ENCODE measurements around the genes SPATA31D4 and SPATA31D1.

GRCh38 chr9:77735137-77735967, 87.2 kb upstream of the GNA14 start:
- RRBS: no CpG with 5 or more reads among the region's 6 CpGs

DNA sequence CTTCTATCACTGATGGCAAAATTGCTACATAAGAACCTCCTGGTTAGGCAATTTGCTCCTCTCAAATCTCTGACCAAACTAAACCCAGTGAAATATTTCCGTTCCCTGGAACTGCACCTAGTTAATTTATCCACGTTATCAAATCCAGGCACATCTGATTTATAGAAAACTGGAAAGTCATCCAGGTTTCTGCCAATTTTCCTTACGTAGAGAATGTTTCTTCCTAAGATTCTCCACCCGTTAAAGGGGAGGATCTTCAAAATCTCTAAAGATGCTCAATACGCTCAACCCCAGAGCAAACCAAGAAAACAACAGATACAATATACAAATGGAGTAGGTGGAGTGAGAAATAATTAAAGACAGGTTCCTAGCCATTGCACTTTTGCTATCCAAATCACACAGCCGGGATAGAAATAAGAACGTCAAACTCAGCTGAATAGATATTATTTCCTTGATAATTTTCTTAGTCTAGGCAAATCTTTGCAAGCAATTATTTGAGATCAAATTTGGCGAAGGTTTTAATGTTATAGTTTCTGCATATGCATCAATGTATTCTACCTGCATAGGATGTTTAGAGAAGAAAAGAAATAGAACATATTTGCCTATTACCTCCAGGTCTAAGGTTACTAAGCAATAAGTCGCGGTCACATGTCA, 88.0 kb upstream of the GNA14 start:
- RRBS: no CpG with 5 or more reads among the region's 10 CpGs

DNA sequence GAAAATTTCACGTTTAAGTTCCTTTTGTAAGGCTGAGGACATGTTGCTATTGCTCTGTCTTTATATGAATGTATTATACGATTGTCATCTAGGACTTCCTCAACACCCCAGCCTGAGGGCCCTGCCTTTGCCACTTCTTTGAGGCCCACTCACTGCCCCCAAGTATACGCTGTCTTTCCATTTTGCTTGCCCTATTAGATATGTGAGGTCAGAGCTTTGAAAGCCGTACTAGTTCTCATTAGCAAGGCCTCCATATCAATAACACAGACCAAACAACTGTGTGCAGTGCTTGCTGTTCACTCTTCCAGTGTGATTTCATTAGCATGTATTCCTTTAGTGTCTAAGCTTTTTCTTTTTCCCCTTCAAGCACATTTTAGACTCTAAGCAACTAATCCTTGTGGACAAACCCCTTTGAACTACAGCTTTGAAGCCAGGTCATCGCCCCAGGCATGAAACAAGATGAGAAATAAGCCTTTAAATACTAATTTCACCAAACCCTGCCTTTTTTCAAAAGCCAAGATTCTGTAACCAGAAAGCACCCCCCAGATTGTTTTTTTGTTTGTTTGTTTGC, 140.0 kb downstream of the GNAQ start:
- RRBS: no CpG with 5 or more reads among the region's 5 CpGs

DNA sequence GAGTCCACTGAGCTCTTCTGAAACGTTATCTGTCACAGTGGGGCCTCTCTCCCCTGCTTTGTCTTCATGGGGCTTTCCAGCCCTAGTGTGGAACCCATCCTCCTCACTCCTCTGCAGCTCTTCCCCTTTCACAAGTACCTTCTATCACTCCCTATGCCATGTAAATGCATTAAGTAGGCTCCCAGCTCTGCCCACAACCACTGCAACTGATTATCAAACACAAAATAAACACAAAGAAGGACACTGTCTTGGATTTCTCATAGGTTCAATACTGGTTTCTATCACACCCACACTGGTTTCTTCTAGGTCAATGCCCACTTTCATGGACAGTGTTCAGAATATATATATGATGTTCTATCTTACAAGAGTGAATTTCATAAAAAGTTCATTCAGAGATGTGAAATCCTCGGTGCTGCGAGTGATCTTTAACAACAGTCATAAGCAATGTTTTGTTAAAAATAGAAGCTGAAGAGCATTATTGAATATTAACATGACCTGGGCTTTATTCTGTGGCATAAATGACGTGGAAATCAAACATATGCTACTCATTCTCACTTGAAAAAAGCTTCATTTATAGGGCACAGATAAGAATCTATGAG, 139.3 kb downstream of the GNAQ start:
- RRBS: no CpG with 5 or more reads among the region's 4 CpGs

DNA sequence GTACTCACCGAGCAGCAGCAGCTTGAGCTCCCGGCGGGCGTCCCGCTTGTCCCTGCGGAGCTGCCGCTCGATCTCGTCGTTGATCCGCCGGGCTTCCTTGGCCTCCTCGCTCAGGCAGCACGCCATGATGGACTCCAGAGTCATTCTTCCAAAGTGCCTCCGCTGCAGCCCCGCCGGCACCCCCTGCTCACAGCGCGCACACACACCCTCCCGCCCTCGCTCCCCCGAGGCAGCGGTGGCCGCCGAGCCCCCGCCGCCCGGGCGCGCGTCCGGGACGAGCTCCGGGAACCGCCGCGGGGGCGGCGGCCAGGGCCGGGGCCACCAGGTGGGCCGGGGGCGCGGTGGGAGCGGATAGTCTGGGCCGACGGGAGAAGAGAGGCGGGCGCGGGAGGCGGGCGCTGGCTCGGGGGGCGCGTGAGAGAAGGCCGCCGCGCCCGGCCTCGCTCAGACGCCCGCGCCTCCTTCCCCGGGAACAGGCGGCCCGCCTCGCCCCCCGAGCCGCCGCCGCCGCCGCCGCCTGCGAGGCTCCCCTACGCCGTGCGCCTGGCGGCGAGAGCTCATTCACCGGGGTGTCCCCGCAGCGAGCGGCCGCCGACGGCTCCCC, 417 bp downstream of the GNAQ start:
- RRBS: 2% methylated on average over 26 of the region's 86 CpGs

DNA sequence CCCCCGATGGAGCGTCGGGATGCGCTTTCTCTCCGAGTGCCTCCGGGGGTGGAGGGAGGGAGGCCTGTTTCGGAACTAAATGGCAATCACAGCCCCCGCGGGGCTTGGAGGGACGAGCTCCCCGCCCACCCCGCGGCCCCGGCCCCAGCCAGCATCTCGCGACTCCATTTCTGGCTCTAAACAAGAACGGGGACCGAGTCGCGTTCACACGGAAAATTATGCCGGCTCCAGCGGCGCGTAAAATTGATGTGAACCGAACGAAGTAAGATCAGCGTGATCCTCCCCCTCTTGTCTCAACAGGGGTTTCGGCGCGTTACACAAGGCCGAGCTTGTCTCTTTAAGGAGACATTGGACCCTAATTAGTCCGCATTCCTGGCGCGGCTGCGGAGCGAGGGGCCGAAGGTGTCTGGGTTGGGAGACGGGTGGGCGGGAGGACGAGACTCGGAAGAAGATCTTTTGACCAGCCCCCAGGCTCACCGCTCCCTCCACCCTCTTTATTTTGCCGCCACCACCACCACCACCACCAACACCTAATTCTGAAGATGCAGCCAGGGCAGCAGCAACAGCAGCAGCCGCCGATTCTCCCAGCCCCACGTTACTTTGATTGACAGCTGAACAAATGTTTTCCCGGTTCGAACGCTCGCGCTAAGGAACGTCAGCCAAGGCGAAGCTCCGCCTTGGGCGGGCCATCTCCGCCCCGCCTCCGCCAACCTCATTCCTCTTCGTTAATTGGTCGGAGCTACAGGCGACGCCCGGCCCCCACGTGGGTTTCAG, 718 bp upstream of the TLE4 start:
- RRBS: under 1% methylated on average over 19 of the region's 65 CpGs

- RRBS: no CpG with 5 or more reads among the region's 12 CpGs
Observed at GRCh38 chr9:79573670-79574118, 1.9 kb downstream of the TLE4 start.

GRCh38 chr9:81562802-81563183, 126.6 kb downstream of the TLE1 start:
- RRBS: no CpG with 5 or more reads among the region's 7 CpGs

DNA sequence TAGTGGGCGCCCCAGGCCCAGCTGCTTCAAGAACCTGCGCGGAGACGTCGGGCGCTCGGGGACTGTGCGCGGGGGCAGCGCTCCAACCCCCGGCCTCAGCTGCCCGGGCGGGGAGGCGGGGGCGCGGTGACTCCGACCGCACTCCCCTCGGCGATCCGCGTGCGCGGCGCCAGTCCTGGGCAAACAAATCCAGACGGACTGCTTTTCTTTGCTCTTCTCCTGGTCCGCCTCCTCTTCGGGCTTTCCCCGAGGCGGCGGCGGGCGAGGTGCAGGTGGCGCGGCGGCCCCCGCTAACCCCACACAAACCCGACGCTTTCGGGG, 926 bp downstream of the TLE1 start:
- RRBS: 3% methylated on average over 5 of the region's 40 CpGs

GRCh38 chr9:81928179-81928657, at the start of gene SPATA31D4:
SPATA31D4 (plus strand) TSS chr9:81928428.
- RRBS: no CpG with 5 or more reads among the region's 4 CpGs

DNA sequence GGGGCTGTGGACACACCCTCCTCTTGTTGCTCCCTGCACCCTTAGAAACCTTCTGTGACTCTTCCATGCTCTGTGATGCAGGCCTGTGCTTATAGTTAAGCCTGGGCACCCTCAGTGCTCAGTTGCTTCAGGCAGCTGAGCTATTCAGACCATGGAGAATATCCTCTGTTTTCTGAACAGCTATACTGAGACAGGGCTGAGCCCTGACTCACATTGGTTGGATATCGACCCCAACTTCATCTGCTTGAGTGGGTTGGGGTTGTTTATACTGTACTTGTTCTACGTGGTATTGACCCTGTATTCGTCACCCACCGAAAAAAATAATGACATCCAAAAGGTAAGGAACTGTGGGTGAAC, at the start of gene SPATA31D1:
Gene SPATA31D1, plus strand, starts transcription at position 105 of the 357 bp plus-strand sequence.
- RRBS: no CpG with 5 or more reads among the region's 4 CpGs

DNA sequence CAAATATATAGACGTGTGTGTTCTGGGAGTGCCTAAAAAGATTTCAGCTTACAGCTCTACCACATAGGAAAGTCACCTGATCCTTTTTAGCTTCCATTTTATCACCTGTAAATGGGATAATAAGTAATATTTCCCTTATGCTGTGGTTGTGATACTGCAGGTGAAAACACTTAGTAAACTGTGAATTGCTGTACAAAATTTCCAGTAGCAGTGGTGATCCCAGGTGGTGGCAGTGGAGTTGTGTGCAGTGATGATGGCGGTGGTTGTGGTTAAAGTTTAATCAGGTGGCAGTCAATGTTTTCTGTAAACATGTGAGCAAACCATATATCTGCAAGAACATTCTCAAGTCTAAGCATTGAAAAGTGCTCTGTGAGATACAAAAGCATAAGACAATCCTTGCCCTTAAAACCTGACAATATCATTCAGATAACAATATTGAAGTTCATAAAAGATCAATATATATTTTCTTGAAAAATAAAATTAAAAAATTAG, 480.3 kb downstream of the RASEF start:
- RRBS: no CpG with 5 or more reads among the region's 2 CpGs

GRCh38 chr9:82601135-82601688, 461.7 kb downstream of the RASEF start:
- RRBS: no CpG with 5 or more reads among the region's 5 CpGs

DNA sequence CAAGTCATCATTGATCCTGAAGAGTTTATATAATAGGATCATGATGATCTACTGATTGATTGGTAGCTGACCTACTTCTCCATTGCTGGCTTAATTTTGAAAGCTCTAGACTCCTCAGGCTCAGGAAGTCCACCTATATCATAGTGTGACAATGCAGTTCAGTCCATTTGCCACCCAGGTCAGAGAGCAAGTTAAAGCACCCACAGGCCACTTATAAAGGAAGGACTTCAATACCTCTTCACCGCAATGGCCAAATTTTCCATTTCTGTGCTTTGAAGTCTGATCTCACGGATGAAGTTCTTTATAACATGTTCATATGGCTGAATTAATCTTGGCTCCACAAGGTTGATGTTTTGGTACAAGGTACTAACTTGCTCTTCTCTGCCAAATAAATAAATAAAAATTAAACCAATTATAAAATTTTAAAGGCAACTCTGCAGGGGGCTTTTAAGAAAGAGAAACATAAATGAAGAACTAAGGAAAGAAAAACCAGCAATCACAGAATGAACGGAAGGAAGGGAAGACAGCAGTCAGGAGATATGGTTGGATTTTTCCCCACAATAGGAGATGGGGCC, 37.3 kb downstream of the RASEF start:
- RRBS: no CpG with 5 or more reads among the region's 3 CpGs

DNA sequence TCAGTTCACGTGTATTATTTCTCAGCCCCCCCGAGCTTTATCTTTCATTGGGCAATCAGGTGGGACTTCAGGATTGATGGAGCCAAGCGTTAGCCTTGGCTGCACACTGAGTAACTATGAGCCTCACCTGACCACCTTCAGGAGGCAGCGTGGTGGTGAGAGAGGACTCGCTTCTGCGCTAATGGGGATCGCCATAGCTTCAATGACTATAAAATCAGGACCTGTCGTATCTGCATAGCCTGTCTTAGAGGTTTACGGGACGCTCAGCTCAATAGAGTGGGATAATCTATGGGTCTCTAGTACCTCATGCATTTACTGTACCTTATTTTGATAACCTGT, 157.1 kb upstream of the RASEF start:
- RRBS: no CpG with 5 or more reads among the region's 10 CpGs

GRCh38 chr9:83327172-83327577, 211.0 kb downstream of the FRMD3 start:
- RRBS: no CpG with 5 or more reads among the region's 2 CpGs

GRCh38 chr9:83395710-83395909, 142.6 kb downstream of the FRMD3 start:
- RRBS: no CpG with 5 or more reads among the region's 1 CpG

DNA sequence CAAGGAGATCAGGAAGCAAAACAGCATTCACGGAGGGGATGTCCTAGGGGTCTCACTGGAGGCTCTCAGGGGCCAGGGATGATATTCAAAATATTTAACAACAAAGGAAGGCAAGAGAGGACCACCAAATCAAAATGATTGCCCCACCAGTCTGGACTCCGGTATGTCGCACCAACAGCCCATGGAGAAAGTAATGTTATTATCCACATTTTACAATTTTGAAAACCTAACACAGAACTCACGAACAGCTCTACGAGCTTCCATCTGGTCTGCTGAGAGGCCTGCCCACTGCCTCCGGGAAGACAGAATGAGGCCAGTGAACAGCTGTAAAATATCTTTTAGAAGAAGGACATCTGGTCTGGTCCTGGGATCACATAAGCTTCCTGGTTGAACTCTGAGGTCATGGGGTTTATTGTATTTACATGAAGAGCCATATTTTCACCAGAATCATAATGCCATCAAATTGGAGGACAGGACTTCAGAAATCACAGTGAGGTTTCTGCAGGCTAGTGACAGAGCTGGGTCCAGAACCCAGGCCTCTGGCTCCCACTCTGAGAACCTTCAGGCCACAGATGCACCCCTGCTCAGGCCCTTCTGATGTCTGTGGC, 89.1 kb downstream of the FRMD3 start:
- RRBS: no CpG with 5 or more reads among the region's 6 CpGs

GRCh38 chr9:83572421-83573006, 34.3 kb upstream of the FRMD3 start:
- RRBS: no CpG with 5 or more reads among the region's 6 CpGs

GRCh38 chr9:83623193-83624191, 549 bp downstream of the IDNK start:
- RRBS: 2% methylated on average over 4 of the region's 58 CpGs